Measurements from ENCODE around the gene TLR9.

DNA sequence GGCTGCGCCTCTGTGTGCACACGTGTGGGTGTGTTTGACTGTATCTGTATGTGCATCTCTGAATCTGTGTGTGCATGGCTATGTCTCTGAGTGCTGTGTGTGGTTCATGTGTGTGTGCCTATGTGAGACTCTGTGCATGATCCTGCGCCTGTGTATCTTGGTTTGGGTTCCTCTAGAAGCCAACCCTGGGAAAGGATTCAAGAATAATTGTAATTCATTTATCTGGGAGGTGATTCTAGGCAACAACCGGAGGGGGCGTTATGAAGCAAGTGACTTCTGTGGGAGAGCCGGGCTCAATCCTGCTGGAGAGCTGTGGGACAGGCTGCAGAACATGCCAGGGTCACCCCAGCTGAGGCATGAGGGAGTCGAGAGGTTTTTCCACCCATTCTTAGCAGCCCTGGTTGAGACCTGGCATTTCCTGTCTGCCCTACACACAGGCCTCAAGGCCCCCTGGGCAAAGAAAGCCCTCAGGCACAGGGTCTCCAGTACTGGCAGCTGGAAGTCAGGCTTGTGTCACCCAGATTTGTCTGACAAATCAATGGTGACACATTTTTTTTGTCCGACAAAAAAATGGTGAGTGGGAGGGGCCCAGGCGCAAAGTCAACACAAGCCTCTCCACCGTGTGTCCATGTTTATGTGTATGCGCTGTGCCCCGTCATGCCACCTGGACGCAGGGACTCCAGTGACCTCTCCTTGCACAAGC, 21.1 kb upstream of the ALAS1 start:
- RRBS, result 100% methylated on average over 2 of the region's 13 CpGs
CAGE:
- cytosol, long polyA plus RNA, result no peak
- long polyA plus RNA, result no peak
- nucleus, long polyA plus RNA, result no peak

- RRBS, result no CpG with 5 or more reads among the region's 4 CpGs
CAGE:
- cytosol, long polyA plus RNA, result no peak
- long polyA plus RNA, result no peak
- nucleus, long polyA plus RNA, result no peak
Measured at GRCh38 chr3:52178095-52178616, 19.8 kb upstream of the ALAS1 start.

DNA sequence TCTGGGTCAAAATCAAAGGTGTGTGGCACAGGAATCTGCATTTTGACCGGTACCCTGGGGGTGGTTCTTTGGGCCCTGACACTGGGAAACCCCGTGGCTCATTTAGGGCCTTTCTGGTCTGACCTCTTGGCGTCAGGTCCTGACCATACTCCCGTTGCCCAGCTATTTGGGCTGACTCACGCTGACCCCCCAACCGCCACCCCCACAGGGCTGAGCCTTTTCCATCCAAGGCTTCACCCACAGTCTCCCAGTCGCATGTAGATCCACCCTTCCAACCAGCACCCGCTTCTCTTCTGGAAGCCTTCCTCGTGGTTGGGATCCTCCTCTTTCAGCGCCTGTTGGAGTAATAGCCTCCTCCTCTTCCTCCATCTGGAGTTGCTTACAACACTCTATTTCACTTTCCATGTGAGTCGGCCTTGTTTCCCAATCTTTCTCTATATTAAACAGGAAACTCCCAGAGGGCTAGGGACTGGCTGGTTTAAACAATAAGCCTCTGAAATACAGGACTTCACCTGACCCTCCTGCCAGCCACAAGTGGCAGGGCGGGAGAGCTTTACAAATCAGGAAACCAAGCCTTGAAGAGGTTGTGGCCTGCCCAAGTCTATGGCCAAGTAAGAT, 2.1 kb upstream of the ALAS1 start:
- RRBS, result no CpG with 5 or more reads among the region's 12 CpGs
CAGE:
- cytosol, long polyA plus RNA, result no peak
- long polyA plus RNA, result no peak
- nucleus, long polyA plus RNA, result no peak

GRCh38 chr3:52221995-52222507, 3.4 kb downstream of the TLR9 start:
- RRBS, result 100% methylated on average over 2 of the region's 19 CpGs
CAGE:
- cytosol, long polyA plus RNA, result no peak
- long polyA plus RNA, result no peak
- nucleus, long polyA plus RNA, result no peak

DNA sequence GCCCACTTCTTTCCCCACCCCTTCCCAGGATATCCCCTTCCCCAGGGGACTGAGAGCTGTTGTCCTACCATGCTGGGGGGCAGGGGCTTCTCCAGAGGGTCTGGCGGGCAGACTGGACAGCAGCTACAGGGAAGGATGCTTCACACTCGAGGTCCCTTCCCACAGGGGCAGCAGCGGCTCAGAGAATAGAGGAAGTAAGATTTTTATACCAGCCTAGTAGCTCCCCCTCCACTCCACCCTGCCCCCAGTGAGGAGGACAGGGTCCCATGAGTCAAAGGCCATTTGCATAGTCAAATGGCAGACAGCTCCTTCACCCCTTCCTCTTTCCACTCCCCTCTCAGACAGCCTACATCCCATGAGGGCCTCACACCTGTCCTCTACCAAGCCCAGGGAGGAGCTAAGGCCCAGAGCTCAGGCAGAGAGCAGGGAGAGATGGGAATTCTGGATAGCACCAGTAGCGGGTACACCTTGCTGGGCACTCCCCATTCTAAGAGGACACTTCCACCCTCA, at the start of gene TLR9:
Gene TLR9 (minus strand): TSS at position 187 of the 510 bp plus-strand sequence.
- RRBS, result no CpG with 5 or more reads among the region's 4 CpGs
CAGE:
- cytosol, long polyA plus RNA, result no peak
- long polyA plus RNA, result no peak
- nucleus, long polyA plus RNA, result no peak

GRCh38 chr3:52225969-52226298, 489 bp upstream of the TLR9 start:
- RRBS, result no CpG with 5 or more reads among the region's 6 CpGs
CAGE:
- cytosol, long polyA plus RNA, result no peak
- long polyA plus RNA, result no peak
- nucleus, long polyA plus RNA, result no peak

DNA sequence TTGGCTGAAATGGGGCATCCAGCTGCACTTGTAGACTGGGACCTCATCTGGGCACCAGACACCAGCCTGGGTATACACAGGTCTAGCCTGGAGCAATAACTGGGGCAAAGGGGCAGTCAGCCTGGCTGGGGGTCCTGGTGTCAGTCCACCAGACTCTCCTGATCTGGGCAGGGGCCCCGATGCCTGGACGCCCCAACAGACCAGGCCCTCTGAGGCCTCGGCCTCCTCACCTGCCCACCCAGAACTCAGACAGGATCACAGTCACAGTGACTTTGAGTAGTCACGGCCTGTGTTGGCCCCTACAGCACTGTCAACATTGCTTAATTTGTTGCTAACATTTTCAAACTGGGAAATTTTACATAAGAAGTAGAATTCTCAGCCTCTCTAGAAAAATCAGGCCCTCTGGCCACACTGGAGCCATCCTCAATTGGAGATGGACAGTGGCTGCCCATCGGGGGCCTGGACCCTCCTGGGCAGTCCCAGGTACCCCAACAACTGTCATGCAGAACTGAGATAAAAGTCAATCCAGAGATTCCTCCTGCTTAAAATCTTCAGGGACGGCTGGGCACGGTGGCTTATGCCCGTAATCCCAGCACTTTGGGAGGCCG, 5.8 kb downstream of the TWF2 start:
- RRBS, result no CpG with 5 or more reads among the region's 9 CpGs
CAGE:
- cytosol, long polyA plus RNA, result no peak
- long polyA plus RNA, result no peak
- nucleus, long polyA plus RNA, result no peak

DNA sequence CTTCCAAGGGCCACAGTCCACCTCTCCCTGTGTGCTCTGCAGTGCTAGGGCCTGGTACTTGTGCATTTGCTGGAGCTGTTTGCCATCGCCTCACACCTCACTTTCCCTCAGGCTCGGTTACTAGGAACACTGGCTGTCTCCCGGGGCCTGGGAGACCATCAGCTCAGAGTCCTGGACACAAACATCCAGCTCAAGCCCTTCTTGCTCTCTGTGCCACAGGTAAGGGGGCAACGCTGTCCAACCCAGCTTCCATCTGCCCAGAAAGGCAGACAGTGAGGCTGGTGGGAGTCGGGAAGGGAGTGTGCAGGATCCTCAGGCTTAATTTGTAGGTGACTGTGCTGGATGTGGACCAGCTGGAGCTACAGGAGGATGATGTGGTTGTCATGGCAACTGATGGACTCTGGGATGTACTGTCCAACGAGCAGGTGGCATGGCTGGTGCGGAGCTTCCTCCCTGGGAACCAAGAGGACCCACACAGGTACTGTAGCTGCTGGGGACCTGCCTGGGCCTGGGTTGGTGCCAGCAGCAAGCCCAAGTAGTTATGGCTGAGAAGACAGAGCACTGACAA, 3.4 kb downstream of the PPM1M start:
- RRBS, result no CpG with 5 or more reads among the region's 7 CpGs
CAGE:
- cytosol, long polyA plus RNA, result no peak
- long polyA plus RNA, result no peak
- nucleus, long polyA plus RNA, result no peak

- RRBS, result no CpG with 5 or more reads among the region's 11 CpGs
CAGE:
- cytosol, long polyA plus RNA, result no peak
- long polyA plus RNA, result no peak
- nucleus, long polyA plus RNA, result no peak
Measured at GRCh38 chr3:52253698-52254712, 8.4 kb downstream of the PPM1M start.

DNA sequence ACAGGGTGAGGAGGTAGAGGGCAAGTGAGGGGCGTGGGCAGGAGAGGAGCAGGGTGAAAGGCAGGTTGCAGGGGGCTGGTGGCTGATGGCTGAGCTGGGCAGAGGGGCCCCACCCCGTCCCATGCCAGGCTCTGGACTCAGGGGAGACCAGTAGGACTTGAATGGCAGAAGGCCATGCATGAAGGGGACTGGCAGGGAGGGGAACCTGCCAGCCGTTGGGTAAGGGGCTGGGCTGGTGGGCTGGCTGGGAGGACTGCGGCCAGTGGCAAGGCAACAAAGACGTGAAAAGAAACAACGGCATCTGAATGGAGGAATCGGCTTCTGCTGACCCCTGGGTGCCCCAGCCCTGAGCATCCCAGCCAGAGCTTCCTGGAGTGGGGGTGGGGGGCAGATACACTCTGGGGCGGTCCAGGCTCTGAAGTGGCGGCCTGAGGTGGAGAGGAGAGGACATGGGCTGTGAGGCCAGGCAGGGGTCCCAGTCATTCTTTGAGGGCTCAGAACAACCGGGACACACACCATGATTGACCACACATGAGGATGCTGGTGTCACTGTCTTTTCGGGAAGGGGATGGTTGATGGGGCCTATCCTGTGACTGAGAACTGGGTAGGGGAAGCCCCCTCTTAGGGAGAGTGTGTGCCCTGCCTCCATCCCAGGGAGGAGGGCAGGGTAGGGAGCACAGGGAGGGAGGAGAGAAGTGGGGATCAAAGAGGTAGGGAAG, 11.7 kb downstream of the GLYCTK start:
- RRBS, result no CpG with 5 or more reads among the region's 11 CpGs
CAGE:
- cytosol, long polyA plus RNA, result no peak
- long polyA plus RNA, result no peak
- nucleus, long polyA plus RNA, result no peak

DNA sequence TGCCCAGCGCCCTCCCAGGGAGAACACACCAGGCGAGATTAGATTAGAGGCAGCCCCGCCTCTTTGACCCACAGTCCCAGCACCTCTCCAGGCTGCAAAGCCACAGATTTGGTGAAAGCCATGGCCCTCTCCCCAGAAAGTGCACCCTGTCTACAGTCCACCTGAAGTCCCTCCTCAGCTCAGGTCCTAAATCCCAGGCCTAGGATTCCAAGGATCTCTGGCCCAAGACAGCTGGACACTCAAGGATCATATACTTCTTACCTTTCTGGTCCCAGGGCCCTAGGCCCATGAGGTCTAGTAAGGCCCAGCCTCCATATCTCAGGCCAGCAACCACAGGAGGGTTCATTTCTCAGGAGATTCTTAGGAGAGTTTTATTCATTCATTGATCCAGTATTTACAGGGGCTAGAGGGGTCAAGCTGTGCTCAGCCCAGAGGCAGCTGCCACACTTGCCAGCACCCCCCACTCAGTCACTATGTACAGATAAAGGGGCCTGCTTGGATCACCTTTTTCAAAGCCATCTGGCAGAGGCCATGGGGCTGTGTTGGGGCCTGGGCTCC, 9.1 kb downstream of the BAP1 start:
- RRBS, result no CpG with 5 or more reads among the region's 3 CpGs
CAGE:
- cytosol, long polyA plus RNA, result no peak
- long polyA plus RNA, result no peak
- nucleus, long polyA plus RNA, result no peak

GRCh38 chr3:52468785-52469698, 13.6 kb downstream of the NISCH start:
- RRBS, result no CpG with 5 or more reads among the region's 10 CpGs
CAGE:
- cytosol, long polyA plus RNA, result no peak
- long polyA plus RNA, result no peak
- nucleus, long polyA plus RNA, result no peak

DNA sequence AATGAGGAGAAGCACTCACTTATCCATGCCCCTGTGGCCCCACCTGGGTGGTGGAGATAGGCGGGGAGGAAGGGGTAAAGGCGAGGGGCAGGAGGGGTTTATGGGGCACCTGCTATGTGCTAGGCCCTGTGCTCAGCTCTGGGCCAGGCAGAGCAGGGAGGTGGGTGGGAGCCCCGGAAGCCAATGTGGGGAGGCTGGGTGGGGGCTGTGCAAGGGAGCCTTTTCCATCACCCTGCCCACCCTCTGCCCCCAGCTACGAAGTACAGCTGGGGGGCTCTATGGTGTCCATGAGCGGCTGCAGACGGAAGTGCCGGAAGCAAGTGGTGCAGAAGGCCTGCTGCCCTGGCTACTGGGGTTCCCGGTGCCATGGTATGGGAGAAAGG, 6.2 kb downstream of the STAB1 start:
- RRBS, result over 99% methylated on average over 2 of the region's 8 CpGs
CAGE:
- cytosol, long polyA plus RNA, result no peak
- long polyA plus RNA, result no peak
- nucleus, long polyA plus RNA, result no peak

- RRBS, result no CpG with 5 or more reads among the region's 1 CpG
CAGE:
- cytosol, long polyA plus RNA, result no peak
- long polyA plus RNA, result no peak
- nucleus, long polyA plus RNA, result no peak
Measured at GRCh38 chr3:52688745-52689183, 2.9 kb downstream of the GNL3 start.

DNA sequence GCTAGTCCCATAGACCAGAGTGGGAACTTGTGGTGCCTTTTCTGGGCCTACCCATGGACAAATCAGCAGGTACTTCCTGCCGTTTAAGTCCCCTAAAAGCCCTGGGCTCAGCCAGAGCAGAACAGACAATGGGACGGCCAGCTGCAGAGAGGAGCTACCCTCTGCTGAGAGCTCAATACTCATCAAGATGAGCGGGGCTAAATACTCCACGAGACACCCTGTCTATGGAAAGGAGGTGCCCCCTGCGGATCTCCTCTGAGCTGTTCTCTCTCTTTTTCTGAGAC, 9.2 kb downstream of the SPCS1 start:
- RRBS, result no CpG with 5 or more reads among the region's 5 CpGs
CAGE:
- cytosol, long polyA plus RNA, result no peak
- long polyA plus RNA, result no peak
- nucleus, long polyA plus RNA, result no peak

GRCh38 chr3:52806014-52806354, 11.4 kb downstream of the ITIH3 start:
- RRBS, result 67% methylated on average over 4 of the region's 11 CpGs
CAGE:
- cytosol, long polyA plus RNA, result no peak
- long polyA plus RNA, result no peak
- nucleus, long polyA plus RNA, result no peak

GRCh38 chr3:52983124-52984000, 62.5 kb downstream of the SFMBT1 start:
- RRBS, result no CpG with 5 or more reads among the region's 6 CpGs
CAGE:
- cytosol, long polyA plus RNA, result no peak
- long polyA plus RNA, result no peak
- nucleus, long polyA plus RNA, result no peak

GRCh38 chr3:53192609-53192959, 31.6 kb downstream of the PRKCD start:
- RRBS, result no CpG with 5 or more reads among the region's 3 CpGs
CAGE:
- cytosol, long polyA plus RNA, result no peak
- long polyA plus RNA, result no peak
- nucleus, long polyA plus RNA, result no peak

DNA sequence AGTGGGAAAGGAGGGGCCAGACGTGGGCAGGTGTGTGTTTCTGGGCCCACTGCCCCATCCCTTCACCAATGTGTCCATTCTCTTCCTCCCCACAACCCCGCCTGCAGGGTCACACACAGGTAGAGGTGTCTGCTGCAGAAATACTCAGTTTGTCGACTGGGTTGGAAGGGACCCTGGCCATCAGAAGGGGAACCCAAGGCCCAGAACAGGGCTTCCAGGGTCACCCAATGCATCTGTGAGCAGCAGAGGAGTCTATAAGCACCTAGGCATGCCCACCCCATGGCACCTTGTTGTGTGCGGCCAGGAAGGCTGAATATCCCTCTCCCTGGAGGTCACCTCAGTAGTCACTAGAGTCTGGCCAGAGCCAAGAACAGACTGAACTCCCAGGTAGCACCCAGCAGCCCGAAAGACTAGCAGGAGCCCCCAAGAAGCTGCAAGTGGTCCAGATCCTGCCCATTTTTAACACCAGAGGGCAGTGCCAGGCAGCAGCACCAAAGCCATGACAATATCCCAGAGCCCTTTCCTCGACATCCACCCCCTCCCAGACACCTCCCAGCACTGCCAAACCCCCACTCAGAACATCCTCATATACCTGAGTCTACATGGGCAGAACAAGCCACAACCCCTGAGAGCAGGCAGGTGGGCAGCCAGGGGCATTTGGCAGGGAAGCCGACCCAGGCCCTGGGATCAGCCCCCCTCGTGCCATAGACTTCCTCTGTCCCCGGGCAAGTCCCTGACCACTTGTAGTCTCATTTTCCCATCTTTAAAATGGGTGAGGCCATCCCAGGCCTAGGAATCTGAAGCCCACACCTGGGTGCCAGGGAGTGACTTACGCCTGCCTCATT, 23.8 kb downstream of the TKT start:
- RRBS, result 100% methylated on average over 1 of the region's 10 CpGs
CAGE:
- cytosol, long polyA plus RNA, result no peak
- long polyA plus RNA, result no peak
- nucleus, long polyA plus RNA, result no peak

- RRBS, result no CpG with 5 or more reads among the region's 10 CpGs
CAGE:
- cytosol, long polyA plus RNA, result no peak
- long polyA plus RNA, result no peak
- nucleus, long polyA plus RNA, result no peak
Measured at GRCh38 chr3:53241996-53242538, 13.8 kb downstream of the TKT start.

Measured in SK-N-SH (cell line).